Endometrial microvascular endothelial cells (primary cell): ENCODE data around the gene RSL24D1.

DNA sequence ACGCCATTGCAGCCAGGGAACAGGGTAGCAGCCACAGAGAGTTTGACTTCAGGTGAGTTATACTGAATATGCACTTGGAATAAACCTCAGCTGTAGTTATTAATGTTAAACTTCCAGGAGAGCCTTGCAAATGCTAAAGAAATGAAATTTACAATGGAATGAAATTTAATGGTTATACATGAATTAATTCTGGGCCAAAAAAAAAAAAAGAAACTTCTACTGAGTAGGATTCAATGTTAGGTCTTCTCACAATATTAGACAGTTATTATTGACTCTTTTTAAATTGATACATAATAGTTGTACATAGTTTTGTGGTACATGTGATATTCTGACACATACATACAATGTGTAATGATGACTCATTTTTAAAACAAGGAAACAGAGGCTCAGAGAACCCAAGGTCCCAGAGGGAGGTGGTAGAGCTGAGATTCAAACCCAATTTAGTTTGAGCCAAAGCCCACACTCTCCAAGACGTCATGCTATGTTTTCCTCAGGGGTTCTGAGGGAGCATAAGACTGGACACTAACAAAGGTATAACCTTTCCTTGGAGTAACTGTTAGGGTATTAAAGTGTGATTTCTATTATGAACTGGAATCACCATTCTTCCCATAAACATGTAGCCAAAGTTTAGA is 40.7 kb downstream of the MYO5C start:
- RAMPAGE, long total RNA = no peak

DNA sequence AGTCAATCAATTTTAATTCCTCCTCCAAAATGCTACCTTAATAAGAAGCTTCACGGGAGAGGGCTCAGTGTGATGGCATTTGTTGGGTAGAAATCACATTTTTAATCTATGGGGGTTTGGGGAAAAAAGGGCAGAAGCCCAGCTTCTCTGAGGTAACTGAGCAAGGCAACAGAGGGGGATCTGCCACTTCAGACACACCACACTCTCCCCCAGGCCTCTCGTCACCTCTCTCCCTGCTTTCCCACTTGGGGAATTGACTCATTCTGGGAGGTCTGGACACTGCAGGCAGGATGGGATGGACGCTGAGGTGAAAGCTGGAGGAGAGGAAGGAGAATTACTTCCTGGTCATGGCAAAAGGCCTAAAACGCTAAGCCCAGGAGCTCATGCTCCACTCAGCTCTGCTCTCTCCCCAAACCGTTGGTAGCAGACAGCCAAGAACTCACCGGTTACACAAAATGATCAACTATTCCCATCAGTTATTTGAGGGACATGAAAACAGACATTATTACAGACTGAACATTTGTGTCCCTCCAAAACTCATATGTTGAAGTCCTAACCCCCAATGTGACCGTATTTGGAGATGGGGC is 33.2 kb downstream of the MYO5C start:
- RAMPAGE, long total RNA = no peak

GRCh38 chr15:52464317-52464983 is 64.2 kb downstream of the MYO5A start:
- RAMPAGE, long total RNA = no peak

- RAMPAGE, long total RNA = no peak
Observed at GRCh38 chr15:52529583-52530127, 975 bp upstream of the MYO5A start.

GRCh38 chr15:52566789-52567284 is 2.0 kb downstream of the ARPP19 start:
- RAMPAGE, long total RNA = no peak

GRCh38 chr15:53455366-53455628 is 304.2 kb downstream of the WDR72 start:
- RAMPAGE, long total RNA = no peak

DNA sequence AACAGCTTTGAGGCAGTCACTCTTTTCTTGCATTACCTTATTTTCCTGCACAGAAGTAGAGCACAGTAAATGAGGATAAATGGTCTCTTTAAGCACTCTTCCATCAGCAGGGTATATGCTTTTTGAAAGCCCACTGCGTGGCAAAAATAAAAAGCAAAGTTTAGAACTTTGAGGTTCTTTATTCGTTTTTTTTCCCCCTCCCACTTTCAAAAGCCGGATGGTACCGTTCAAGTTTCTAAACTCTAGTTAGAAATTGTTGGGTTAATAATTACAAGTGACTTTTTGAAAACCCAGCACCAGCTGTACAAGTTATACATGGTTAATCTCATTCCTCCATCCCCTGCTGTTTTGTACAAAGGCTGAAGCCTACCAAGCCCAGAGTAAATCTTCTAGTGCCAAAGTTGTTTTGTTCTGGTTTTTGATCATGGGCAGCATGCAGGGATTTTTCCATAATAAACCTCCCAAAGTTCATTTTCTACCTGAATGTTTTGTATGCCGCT is 48.6 kb downstream of the WDR72 start:
- RAMPAGE, long total RNA = no peak

- RAMPAGE, long total RNA = no peak
Observed at GRCh38 chr15:53830775-53831496, 71.5 kb upstream of the WDR72 start.

DNA sequence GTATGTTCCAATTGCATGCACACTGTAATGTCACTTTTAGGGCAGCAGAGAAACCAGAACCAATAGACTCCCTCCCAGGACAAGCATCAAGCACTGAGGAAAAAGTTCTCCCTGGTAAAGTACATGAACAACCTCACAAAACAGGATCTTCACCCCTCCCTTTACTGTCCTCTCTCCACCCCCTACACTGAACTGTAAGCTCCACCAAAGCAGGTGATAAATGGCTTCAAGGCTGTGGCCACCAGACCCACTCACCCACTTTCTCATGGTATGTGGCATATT is 70.5 kb downstream of the RSL24D1 start:
- RAMPAGE, long total RNA = no peak

GRCh38 chr15:55196803-55197280 is at the start of gene RSL24D1:
RSL24D1 (minus strand) TSS chr15:55196941.
- RAMPAGE, long total RNA = start-site peak on the minus strand at chr15:55196904-55196939, 285 and 424 reads in 2 replicates

DNA sequence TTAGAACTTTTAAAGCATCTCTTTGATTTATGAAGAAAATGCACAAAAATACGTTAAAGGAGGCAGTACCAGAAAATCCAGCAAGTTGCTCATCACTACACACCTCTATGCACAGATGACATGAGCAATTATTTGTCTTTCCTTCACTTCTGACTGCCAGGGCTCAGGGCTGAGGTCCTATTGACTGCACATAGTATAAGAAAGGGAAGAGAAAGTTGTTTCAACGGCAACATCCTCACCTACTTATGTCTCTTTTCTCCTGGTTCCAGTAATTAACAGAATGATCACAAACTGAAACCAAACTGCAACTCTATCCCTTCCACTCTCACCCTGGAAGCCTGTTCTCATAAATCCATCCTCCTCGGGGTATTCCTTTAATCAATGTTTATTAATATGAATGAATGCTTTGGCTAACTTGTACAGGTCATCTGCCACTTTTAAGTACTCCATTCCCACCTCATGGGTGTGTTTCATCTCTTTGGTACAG is 34.6 kb downstream of the RAB27A start:
- RAMPAGE, long total RNA = no peak

GRCh38 chr15:55290067-55291051 is 746 bp upstream of the RAB27A start:
- RAMPAGE, long total RNA = no peak

DNA sequence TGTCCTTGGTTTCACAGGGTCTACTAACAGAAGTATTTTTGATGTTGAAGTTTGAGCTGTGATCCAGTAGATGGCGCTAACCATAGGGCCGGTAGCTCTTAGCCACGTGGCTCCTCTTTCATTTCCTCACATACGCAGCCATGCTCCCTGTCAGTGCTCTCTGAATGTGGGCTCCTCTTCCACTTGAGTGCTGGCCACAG is 18.4 kb upstream of the DNAAF4 start:
- RAMPAGE, long total RNA = no peak

DNA sequence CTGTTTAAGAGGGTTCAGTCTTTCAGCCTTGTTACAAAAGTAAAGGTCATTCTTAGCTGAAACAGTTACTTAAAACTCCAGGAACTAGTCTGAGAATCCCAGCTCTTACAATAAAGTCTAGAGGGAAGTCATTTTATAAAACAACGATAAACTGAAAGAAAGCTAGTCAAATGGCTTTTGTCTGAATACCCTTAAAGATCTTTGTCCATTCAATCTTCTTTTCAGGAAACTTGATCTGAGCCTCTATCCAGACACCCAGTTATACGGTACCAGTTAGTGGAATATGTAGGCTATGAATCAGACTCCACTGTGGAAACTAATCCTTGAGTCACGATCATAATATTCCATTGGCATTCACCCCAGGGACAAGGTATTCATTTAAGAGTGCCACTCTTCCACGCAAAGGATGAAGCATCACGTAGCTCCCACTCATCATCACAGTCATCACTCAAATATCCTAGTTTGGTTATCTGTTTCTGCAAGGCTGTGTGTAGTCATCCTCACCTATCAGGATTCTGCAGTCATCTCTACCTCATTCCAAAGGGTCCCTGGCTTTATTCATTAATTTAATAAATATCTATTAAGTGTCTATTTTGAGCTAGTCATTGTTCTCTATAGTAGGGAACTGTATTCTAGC is 85.7 kb downstream of the NEDD4 start:
- RAMPAGE, long total RNA = no peak

DNA sequence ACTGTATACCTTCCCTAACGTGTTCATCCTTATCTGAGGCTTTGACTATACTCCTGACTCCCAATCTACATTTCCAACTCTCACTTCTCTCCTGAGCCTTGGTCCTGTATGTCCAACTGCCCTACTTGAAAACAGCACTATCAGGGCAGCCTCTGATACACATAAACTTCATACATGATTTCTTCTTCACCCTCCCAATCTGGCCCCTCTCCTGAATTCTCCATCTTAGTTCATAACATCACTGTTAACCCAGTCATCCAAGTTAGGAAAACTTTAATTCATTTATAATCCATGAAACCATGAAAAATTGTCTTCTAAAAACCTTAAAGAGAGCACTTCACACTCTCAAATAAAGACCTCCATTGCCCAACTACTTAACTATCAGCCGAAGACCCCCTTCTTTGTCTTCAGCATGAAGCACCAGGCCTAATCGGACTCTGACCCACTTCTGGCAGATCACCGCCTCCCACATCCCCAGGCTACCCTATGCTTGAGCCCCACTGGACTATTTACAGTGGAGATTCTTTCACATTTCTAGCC is 82.8 kb downstream of the NEDD4 start:
- RAMPAGE, long total RNA = no peak

- RAMPAGE, long total RNA = no peak
Observed at GRCh38 chr15:56043825-56044086, 50.3 kb upstream of the NEDD4 start.

GRCh38 chr15:56223181-56223918 is 20.3 kb downstream of the RFX7 start:
- RAMPAGE, long total RNA = no peak

- RAMPAGE, long total RNA = no peak
Observed at GRCh38 chr15:56244867-56245458, 1.3 kb upstream of the RFX7 start.

DNA sequence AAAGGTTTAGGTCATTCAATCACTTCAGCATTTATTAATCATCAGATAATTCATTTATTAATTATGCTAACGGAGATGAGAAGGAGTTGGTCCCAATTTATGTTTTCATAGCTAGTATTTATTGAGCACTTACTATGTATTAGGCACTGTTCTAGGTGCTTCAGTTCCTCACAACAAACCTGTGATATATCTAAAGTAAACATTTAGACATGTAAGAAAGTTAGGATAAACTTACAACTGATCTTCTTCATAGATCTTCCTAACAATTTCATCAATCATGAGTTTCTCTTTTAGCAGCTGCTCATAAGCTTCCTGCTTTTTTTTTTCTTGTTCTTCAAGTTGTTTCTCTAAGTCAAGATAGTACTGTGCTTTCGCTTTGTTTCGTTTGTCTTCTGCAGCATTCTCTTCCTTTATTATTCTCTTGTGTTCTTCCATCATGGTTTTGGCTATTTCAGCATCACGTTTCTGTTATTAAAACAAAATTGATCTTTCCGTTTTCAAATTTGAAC is 20.7 kb downstream of the MNS1 start:
- RAMPAGE, long total RNA = no peak

DNA sequence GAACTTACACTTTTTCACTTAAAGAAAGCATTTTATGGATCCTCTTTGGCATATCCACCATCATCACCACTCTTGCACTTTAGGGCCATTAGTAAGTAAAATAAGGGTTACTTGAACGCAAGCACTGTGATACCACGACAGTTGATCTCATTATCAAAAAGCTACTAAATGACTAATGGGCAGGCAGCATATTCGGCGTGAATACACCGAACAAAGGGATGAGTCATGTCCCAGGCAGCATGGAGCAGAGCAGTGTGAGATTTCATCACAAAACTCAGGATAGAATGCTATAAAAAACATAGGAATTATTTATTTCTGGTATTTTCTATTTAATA is 72.4 kb upstream of the ZNF280D start:
- RAMPAGE, long total RNA = no peak